T-cell (primary cell): ENCODE results near the genes IPMK and CISD1.

GRCh38 chr10:49964016-49964987 lies 22.4 kb downstream of the TIMM23B start:
- PRO-cap, 7 experiments = no peak in any of the 7 experiments

GRCh38 chr10:50416413-50416805 lies 165.1 kb upstream of the ASAH2 start:
- PRO-cap, 7 experiments = no peak in any of the 7 experiments

- PRO-cap, 7 experiments = no peak in any of the 7 experiments
Observed at GRCh38 chr10:50469997-50470369, 153.8 kb downstream of the SGMS1 start.

DNA sequence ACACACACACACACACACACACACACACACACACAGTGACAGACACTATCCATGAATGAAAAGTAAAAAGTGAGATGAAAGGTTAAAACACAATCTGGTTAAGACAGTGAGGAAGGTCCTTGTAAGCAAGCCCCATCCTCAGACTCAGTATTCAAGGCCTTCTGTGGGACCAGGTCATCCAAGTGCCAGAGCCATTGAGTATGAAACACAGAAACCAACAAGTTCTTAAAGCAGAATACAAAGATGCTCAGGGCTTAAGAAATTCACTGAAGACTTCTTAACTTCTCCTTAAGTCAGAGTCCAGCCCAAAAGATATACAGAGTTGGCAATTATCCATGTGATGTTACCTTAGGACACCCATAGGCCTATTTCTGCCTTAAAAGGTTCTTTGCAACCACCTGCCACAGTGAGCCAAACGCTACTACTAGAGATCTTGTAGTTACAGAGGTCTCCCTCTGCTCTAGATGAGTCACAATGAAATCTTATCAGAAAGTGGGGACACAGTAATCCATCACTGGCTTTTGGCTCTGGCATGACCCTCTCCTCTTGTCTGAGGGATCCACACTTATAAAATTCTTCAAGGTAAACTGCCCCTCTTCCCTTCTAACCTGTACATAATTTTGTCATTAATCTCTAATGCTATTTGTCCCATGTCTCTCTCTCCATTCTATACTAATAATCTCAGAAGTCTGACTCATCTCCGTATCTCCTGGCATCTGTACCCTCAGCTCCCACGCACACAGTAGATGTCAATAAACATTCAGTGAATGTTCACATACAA lies 112.3 kb downstream of the SGMS1 start:
- PRO-cap, 7 experiments = peak in 2 of 7 experiments; most common minus-strand start position 423 of the sequence (in 2)

DNA sequence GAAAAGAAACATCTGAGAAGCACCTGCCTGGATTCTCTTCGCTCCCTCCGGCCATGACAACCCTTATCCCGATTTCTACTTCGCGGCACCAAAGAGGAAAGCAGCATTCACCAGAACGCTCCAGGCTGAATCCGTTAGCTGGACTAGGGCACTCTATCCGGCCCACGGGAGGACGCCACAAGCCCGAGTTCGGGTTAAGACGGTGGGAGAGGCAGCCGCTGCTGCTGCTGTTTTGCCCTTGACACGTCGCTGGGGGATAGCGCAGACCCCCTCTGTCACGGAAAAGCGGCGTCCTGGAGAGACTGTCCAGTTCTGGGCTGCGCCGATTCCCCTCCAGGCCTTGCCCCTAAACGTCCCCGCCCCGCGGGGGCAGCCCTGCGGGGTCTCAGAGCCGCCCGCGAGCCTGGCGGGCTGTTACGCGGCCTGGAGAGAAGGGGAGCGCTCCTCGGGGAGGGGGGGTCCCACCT lies 1.0 kb downstream of the SGMS1 start:
- PRO-cap, 7 experiments = peak in 3 of 7 experiments; most common plus-strand start position 180 of the sequence (in 2)

DNA sequence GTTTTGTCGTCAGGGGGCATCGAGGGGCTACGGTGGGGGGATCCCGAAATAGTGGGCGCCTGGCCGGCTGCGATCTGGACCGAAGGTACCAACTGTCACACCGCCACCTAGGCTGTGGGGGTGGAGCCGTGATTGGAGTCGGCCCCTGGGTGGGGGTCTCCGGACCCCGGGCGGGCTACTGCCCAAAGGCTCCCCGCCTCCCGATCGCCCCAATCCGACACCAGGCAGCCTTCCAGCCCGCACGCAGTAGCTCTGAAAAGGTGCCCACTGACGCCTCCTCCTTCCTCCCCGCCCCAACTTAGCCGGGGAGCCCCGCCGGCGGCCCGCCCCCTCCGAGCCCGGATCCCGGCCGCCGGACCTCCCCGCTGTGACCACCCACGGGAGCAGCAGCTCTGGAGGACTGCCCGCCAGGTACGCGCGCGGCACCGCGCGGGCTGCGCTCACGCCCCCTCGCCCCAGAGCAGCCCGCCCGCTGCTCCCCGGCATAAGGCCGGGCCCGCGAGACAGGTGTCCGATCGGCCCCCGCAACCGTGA lies 548 bp downstream of the SGMS1 start:
- PRO-cap, 7 experiments = peak in 7 of 7 experiments; most common plus-strand start position 212 of the sequence (in 1); most common minus-strand start position 254 of the sequence (in 7)

DNA sequence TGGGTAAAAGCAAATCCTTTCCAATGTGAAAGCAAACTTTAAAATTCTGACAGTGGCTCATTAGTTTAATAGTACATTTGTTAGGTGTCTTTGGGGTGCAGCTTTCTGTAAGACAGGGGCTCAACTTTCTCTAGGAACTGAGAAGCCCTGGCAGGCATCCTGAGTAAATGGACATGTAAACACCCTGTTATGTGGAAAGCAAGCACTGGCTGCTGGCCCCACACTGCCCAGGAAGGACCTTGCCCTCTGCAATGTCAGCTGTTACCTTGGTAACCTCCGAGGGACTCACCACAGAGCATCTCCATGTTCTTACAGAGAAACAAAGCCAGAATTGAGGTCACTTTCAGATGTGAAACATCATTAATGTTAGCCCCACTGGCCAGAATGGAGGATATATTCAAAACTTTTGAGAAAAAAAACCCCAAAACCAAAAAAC lies 68.7 kb downstream of the ASAH2B start:
- PRO-cap, 7 experiments = no peak in any of the 7 experiments

DNA sequence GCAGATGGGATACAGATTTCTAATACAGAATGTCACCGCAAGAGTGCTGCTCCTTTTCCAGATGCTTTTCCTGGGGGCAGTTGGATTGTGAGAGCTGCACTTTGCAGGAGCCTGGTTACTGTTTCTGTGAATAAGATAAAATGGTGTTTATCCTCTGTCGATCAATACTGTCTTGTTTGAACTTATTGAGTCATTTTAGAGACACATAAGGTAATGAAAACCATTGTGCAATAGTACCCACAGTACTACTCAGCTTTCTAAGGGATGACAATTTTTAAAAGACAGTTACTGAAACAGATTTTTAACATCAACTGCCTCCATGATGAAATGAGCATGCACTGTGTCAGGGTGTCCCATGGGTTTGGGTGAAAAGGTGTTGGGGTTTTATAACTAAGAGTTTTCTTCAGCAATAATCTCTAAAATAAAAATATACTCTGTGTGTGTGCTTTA lies 2.8 kb downstream of the A1CF start:
- PRO-cap, 7 experiments = no peak in any of the 7 experiments

GRCh38 chr10:52102164-52102544 lies 211.9 kb upstream of the DKK1 start:
- PRO-cap, 7 experiments = no peak in any of the 7 experiments

GRCh38 chr10:52771367-52771912 lies 1.1 kb downstream of the MBL2 start:
- PRO-cap, 7 experiments = no peak in any of the 7 experiments

DNA sequence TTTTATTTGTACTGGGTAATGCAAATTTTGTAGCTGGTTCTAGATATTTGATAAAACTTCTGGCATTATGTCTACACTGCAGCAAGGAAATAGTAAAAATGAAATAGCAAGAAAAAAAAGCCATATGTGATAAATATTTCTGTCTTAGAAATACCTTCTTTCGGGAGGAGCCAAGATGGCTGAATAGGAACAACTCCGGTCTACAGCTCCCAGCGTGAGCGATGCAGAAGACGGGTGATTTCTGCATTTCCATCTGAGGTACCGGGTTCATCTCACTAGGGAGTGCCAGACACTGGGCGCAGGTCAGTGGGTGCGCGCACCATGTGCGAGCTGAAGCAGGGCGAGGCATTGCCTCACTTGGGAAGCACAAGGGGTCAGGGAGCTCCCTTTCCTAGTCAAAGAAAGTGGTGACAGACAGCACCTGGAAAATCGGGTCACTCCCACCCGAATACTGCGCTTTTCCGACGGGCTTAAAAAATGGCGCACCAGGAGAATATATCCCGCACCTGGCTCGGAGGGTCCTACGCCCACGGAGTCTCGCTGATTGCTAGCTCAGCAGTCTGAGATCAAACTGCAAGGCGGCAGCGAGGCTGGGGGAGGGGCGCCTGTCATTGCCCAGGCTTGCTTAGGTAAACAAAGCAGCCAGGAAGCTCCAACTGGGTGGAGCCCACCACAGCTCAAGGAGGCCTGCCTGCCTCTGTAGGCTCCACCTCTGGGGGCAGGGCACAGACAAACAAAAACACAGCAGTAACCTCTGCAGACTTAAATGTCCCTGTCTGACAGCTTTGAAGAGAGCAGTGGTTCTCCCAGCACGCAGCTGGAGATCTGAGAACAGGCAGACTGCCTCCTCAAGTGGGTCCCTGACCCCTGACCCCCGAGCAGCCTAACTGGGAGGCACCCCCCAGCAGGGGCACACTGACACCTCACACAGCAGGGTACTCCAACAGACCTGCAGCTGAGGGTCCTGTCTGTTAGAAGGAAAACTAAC lies 461.3 kb downstream of the ZWINT start:
- PRO-cap, 7 experiments = no peak in any of the 7 experiments

DNA sequence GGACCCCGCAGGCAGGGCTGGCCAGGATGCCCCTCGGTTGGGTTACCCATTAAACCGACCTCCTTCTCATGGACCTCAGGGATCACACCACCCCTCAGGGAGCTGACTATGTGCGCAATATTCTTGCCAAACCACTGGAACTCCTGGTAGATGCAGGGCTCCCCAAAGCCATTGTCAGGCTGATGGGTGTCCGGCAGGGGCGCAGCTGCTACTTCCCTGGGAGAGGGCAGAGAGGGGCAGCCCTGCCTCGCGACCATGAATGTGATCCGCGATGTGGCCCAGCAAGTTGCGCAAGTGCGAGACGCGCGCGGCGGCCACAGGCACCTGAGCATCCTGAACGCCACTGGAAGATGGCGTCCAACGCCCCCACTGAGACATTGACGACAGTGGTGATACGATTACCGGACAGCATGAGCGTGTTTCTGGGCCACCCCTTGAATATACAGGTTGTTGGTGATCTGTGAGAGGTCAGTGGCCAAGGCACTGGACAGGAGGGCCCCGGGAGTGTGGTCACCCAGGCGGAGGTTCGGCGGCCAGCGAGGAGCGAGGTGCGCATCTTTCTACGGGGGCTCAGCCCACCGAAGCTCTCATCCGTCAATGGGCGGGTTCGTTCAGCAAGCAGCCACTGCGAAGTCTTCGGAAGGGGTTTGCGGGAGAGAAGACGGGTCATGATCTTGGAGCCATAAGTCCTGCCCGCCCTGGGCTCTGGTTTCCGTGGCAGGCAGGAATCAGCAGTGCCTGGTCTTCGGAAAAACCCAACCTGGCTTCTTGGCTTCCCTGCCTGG lies 161.1 kb downstream of the IPMK start:
- PRO-cap, 7 experiments = no peak in any of the 7 experiments

- PRO-cap, 7 experiments = no peak in any of the 7 experiments
Observed at GRCh38 chr10:58189283-58189896, 78.3 kb downstream of the IPMK start.

- PRO-cap, 7 experiments = peak in 6 of 7 experiments; most common plus-strand start chr10:58267242 (in 3); most common minus-strand start chr10:58267054 (in 4)
Observed at GRCh38 chr10:58266748-58267823, 608 bp downstream of the IPMK start.

DNA sequence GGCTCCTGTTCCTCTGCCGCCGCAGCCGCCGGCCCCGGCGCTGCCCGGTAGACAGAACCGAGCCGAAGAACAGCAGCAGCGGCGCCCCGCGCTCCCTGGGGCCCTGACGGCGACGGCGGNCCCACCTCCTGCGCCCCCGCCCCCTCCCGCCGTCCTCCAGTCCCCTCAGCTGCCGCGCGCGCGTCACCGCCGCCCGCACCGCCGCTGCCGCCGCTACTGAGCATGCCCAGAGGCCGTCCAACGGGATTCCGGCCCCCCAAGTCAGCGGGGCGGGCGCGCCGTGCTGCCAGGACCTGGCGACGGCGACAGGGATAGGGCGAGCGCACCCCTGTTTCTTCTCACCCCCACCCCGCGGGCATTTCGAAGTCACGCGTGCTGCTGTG lies at the start of gene IPMK:
Gene IPMK (minus strand): TSS at position 71 of the 383 bp plus-strand sequence.
- PRO-cap, 7 experiments = peak in 7 of 7 experiments; most common plus-strand start position 286 of the sequence (in 1); most common minus-strand start position 31 of the sequence (in 3)

DNA sequence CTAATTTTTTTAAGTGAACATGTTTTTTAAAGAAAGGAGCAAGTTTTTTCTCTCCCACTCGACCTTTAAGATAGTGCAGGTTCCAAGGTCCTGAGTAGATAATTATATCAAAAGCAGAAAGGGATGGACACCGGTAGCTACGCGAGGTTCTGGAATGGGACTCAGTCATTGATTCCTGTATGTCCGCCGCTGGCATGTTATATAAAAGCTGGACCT lies 495 bp upstream of the CISD1 start:
- PRO-cap, 7 experiments = no peak in any of the 7 experiments

- PRO-cap, 7 experiments = peak in 7 of 7 experiments; most common plus-strand start chr10:58269289 (in 5); most common minus-strand start chr10:58269230 (in 5)
Observed at GRCh38 chr10:58268775-58269642, at the start of gene CISD1. Gene CISD1 (plus strand): TSS chr10:58269162.

DNA sequence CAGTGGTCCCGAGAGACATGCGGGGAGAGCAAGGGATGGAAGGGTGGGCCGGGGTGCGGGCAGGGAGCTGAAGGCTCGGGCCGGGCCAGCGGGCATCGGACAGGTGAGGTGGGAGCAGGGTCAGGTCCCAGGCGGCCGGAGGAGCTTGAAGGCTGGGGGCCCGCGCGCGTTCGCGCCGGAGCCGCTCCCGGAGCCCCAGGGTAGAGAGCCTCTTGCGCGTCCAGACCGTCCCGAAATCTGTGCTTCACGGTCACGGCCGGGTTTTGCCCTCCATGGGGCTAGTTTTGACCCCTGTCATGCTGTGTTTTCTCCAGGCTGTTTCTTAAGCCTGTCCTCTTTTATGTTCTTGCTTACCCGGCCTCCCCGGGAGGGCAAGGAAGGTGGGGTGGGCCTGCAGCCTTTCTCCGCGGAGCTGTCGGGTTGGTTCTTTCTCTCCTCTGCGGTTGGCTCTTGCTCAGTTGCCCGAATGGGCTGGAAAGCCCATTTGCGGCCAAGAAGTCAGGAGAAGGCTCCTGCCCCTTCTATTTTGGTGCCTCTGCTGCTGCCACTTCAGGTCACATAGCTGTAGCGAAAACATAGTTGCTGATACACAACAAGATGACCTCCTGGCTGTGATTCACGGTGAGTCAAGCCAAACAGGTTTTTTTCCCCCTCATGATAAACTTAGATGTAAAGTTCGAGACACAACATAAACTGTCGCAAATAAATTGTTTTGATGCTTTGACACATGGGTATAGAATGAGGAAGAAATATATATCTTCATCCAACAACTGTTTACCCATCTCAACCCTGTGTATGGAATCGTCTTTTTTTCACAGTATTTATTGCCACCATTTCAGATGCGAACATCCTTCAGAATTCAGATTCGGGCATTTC lies 720 bp downstream of the UBE2D1 start:
- PRO-cap, 7 experiments = no peak in any of the 7 experiments

- PRO-cap, 7 experiments = no peak in any of the 7 experiments
Observed at GRCh38 chr10:58638363-58638905, 125.8 kb downstream of the BICC1 start.

DNA sequence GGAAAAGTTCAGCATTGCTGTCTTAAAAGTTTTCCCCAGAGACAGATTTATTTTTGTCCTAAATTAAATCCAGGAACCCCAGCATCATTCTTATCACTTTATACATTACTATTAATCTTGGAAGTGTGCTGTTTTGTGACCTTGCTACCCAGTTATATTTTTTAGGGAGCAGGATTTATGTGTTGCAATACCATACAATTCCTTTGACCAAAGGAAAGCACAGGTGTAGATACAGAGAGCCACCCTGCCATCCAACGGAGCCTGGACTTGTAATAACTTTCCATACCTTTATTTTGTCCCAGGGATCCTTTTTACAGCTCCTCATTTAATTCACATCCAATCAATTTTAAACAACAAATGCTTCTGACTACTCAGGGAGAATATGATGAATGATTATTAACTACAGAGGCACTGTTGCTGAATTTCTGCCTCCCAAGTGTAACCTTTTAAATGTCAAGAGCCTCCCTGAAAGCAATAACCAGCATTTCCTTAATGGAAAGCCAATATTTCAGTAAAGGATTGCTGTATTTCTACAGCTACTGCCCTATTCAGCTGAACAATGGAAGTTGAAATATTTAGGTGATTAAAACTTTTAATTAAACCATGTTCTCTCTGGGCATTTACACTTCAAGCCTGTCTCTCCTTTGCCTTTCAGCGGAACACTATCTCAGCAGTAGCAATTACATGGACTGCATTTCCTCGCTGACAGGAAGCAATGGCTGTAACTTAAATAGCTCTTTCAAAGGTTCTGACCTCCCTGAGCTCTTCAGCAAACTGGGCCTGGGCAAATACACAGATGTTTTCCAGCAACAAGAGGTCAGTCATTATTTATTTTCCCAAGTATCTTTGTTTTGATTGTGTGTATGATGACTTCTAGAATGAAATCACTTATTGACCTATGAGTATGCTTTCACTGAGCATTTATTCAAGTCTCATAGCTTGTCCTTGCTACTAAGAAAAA lies 304.5 kb downstream of the BICC1 start:
- PRO-cap, 7 experiments = no peak in any of the 7 experiments